PFSK-1 (cell line): Measurements from ENCODE around the genes ST6GAL2 and SULT1C2.

GRCh38 chr2:105744330-105744600 lies 447 bp upstream of the NCK2 start:
- RRBS, result 1% methylated on average over 7 of the region's 13 CpGs

- RRBS, result no CpG with 5 or more reads among the region's 8 CpGs
These were observed 46.1 kb downstream of the NCK2 start for GRCh38 chr2:105790748-105791321.

DNA sequence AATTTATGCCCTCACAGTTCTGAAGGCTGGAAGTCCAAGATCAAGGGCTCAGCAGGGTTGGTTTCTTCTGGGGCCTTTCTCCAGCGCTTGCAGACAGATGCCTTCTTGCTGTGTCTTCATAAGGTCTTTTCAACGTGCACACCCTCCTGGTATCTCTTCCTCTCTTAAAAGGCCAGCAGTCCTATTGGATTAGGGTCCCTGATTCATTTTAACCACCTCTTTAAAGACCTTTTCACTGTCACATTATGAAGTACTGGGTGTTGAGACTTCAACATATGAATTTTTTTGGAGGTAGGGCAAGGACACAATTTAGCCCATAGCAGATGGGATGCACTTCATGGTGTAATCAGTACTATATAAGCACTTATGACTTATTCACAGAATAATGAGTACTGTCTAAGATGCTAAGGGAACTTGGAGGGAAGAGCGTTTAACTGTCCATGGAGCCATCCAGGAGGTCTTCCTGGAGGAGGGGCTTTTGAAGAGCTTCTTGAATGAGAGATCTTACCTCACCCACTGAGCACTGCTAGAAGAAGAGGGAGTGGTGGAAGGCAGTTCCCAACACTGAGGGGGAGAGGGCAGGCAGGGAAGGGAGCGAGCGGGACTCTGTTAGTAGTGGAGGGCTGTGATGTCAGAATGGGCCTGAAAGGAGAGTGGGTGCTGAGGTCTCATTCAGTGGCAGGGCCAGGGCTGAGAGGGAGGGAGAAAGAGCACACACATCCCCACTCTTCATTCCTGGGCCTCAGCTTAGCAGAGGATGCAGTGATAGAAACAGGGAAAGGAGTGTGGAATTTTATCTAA lies 64.8 kb downstream of the NCK2 start:
- RRBS, result no CpG with 5 or more reads among the region's 5 CpGs

GRCh38 chr2:105937413-105937700 lies 128.1 kb upstream of the ECRG4 start:
- RRBS, result no CpG with 5 or more reads among the region's 4 CpGs

DNA sequence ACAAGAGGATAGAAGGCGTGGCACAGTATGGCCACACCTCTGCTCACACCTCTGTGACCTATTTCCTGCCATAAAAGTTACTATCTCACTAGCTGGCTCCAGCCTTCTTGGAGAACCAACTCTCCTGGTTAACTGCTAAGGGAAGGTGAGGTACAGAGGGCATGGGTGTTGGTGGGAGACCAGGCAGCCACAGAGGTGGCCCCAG lies 37.2 kb upstream of the ECRG4 start:
- RRBS, result no CpG with 5 or more reads among the region's 1 CpG

GRCh38 chr2:106126959-106127351 lies 61.5 kb downstream of the ECRG4 start:
- RRBS, result no CpG with 5 or more reads among the region's 4 CpGs

DNA sequence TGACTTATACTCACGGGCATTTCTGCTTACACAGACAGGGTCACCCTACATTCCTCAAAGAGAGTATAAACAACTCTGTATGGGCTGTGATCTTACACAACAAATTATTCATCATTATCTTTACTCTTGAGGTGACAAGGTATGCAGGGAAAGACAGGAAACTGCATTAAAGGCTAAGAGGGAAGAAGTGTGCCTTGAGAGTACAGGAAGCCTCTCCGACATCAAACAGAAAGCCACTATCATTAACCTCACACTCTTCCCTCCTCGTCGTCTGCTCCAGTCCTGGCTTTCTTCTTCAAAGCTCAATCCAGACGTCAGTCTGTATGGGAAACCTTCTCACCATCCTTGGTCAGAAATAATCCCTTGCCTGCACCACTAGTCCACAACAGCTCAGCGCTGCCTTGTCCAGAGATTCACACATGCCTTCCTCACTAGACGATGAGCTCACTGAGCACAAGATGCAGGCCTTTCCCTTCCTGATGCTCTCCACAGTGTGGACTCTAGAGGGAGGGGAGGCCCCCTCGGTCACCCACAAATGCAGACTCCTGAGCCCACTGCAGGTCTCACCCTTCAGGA lies 56.1 kb downstream of the UXS1 start:
- RRBS, result no CpG with 5 or more reads among the region's 8 CpGs

DNA sequence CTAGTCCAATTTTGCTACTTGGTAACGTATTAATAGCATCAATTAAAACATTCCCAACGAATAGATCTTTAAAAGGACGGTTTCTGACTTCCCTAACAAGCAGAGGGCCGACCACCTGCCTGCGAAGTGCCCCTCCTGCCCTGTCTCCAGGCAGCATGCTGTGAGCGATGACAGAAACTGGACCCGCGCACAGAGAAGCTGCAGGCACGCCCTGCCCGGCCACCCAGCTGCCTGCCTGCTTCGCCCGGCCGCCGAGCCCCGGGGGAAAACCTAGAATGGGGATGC lies 856 bp downstream of the UXS1 start:
- RRBS, result no CpG with 5 or more reads among the region's 15 CpGs

- RRBS, result no CpG with 5 or more reads among the region's 6 CpGs
These were observed 86.4 kb downstream of the RGPD3 start for GRCh38 chr2:106381658-106382398.

DNA sequence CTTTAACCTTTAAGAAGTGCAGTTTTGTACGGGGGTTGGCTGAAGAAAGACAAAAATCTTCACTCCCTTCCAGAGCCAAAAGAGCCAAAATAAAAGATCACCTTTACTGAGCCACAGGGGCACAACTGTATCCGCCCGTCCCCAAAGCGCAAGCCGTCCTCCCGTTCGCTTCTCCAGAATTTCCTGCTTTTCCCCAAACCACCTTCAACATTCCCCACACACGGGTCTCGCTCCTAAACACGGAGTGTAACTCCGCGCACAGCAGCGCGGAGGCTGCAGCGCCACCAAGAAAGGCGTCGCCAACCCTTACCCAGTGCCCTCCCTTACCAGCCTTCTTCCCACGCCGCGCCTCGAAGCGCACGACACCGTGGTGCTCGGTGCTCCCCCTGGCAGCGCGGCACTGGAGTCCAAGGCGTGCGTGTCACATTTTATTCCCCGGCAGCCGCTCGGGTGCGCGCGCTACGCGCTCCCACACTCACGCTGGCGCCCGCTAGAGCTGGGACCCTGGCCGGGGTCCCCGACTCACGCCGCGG lies at the start of gene ST6GAL2:
ST6GAL2 (minus strand) TSS at position 402 of the 533 bp plus-strand sequence.
- RRBS, result 1% methylated on average over 12 of the region's 45 CpGs

- RRBS, result no CpG with 5 or more reads among the region's 71 CpGs
These were observed 2.0 kb downstream of the RGPD4 start for GRCh38 chr2:107828690-107829184.

DNA sequence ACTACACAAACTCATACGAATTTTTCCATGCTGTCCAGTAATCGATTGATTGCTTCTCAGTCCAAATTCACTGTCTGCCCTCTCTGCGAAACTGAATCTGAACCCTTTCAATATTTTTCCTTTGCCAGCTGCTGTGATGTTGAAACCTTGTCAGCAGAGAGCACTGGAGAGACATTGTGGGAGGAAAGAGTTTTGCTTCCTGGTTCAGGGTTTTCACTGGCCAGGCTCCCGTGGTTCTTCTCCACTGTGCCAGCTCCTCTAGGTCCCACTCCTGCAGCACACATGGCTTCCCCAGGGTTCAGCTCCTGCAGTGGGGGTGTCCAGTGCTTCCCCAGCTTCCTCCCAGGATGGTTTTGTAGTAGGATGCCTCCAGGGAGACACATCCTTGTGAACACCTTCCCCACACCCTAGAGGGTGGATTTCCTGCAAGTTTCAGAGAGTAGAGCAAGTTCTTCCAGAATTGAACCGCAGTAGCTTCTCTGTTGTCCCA lies 24.0 kb upstream of the SULT1C3 start:
- RRBS, result no CpG with 5 or more reads among the region's 5 CpGs

DNA sequence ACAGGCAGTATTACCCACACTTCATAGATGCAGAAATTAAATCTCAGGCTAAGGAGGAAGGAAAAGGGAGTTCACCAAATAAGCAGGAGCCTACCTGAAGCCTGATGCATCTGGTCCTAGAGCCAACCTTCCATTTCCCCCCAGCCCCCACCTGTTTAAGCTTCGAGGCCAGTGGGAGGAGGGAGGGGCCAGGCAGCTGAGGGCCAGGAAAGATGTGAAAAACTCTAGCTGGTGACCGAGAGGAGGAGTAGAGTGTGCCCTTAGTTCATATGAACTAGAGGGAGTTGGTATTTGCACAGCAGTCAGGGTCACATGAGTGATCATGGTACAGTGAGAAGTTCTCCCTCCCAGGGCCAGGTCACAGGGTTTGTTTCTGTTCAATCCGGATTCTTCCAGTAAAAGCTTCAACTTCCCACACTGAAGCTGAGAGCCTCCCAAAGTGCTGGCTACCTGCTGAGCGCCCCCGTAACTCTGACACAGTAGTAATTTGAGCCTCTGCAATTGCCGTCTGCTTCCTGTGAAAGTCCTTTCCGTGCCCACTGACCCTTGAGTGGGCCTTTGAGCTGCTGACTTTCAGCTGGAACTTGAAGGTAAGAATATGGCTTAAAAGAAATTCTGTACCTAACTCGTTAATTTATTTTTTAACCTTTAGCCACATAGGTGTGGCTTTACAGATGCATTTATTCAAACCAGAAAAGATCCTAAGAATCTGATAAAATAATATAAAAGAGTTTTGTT lies at the start of gene SULT1C2:
SULT1C2 (plus strand) TSS at position 415 of the 738 bp plus-strand sequence.
- RRBS, result no CpG with 5 or more reads among the region's 8 CpGs

- RRBS, result no CpG with 5 or more reads among the region's 12 CpGs
These were observed 28.0 kb downstream of the SULT1C2 start for GRCh38 chr2:108316568-108317170.

- RRBS, result no CpG with 5 or more reads among the region's 26 CpGs
These were observed 624 bp downstream of the GCC2 start for GRCh38 chr2:108449376-108450284.

DNA sequence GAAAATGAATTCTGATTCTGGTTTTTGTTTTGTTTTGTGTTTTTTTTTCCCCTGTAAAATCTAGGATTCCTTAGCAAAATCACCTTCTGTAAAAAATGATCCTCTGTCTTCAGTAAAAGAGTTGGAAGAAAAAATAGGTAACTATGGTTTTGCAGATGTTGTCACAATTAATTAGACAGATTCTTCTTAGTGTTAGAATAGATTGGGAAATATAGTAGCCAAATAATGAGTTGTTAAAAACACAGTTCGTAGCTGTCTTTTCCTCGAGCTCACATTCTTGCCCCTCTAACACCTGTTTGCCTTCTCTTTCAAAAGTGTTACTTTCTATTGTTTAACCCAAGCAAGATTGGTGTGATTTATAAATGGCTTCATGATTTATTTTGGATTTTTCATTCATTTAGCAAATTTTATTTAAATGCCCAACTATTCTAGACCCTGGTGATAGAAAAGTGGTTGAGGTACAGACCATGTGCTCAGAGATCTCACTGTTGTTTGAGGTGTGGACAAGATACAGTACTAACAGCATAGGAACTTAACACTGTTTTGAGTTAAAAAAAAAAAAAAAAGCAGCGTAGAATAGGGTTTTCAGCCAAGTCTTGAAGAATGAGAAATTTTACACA lies 23.9 kb downstream of the GCC2 start:
- RRBS, result no CpG with 5 or more reads among the region's 3 CpGs

DNA sequence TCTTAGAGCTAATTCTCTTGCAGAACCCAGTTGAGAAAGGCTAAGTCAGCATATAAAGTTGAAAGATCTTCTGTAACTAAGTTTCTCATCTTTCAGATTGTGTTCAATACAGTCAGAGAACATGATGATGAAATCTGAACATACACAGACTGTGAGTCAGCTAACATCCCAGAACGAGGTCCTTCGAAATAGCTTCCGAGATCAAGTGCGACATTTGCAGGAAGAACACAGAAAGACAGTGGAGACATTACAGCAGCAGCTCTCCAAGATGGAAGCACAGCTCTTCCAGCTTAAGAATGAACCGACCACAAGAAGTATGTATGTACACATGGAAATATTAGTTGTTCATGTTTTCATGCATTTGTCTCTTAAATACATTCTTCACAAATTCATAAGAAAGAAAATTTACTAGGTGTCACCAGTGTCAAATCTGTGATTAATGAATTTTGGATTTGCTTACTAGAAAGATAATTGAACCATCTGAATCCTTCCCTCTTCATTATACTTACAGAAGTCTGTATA lies 41.7 kb upstream of the LIMS1 start:
- RRBS, result no CpG with 5 or more reads among the region's 5 CpGs

GRCh38 chr2:108619576-108620053 lies 85.3 kb downstream of the LIMS1 start:
- RRBS, result no CpG with 5 or more reads among the region's 7 CpGs

GRCh38 chr2:108636735-108636968 lies 82.6 kb upstream of the RANBP2 start:
- RRBS, result no CpG with 5 or more reads among the region's 1 CpG

GRCh38 chr2:108774105-108774459 lies 12.5 kb upstream of the CCDC138 start:
- RRBS, result no CpG with 5 or more reads among the region's 3 CpGs